Mesothelial cell of epicardium (in vitro differentiated cells): ENCODE measurements around the gene ANKRD30A.

- PRO-cap = no peak
These were observed 25.3 kb downstream of the PARD3 start for GRCh38 chr10:34789777-34790191.

GRCh38 chr10:34813014-34813462 lies 2.1 kb downstream of the PARD3 start:
- PRO-cap = no peak

DNA sequence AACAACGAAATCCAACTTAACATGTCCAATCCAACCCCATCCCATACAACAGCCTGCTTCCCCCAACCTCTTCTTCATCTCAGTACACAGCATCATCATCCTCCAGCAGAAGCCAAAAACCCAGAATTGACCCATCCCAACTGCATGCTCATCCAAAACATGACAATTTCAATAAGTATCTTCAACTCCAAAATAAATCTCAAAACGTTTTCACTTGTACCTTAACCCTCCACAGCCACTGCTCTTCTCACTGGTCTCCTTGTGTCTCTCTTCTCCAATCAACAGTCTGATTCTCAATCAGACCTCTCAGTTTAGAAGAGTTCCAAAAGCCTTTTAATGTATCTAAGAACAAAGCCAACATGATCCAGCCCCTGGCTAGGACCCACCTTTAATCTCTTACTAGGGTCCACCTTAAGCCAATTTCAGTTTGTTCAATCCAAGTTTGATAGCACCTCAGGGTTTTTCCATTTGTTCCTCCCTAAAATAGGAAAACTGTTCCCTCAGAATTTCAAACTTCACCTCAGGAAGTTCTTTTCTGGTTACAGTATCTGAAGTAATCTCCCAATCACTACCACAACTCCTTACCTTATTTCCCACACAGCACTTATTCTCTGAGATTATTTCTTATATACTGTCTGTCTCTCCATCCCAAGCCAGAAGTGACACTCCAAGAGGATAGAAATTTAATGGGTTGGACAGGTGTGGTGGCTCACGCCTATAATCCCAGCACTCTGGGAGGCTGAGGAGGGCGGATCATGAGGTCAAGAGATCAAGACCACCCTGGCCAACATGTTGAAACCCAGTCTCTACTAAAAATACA lies 2.4 kb downstream of the CUL2 start:
- PRO-cap = no peak

- PRO-cap = no peak
These were observed 45.9 kb downstream of the CREM start for GRCh38 chr10:35172525-35173052.

GRCh38 chr10:35195479-35196640 lies 69.2 kb downstream of the CREM start:
- PRO-cap = bidirectional peak, plus-strand start at chr10:35195865, minus-strand start at chr10:35195745; unidirectional peak, minus-strand start at chr10:35196150; unidirectional peak, minus-strand start at chr10:35196214

- PRO-cap = no peak
These were observed 36.0 kb upstream of the CCNY start for GRCh38 chr10:35300266-35300749.

GRCh38 chr10:35315871-35316622 lies 20.3 kb upstream of the CCNY start:
- PRO-cap = no peak

DNA sequence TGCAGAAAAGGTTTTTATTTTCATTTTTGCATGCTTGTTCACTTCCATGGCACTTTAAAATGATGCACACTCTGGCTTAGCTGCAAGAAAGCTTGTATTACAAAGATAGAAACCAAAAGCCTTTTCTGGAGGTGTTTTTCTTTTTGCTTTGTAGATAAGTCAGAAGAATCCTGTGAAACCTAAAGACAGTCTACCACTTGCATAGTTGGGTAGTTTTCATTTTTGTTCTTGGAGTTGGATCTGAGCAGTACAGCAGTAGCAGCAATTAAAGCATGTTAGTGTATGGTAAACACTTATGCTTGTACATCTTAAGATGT lies 19.7 kb downstream of the CCNY start:
- PRO-cap = no peak

GRCh38 chr10:35450097-35450518 lies 113.8 kb downstream of the CCNY start:
- PRO-cap = no peak

- PRO-cap = no peak
These were observed 128.9 kb downstream of the CCNY start for GRCh38 chr10:35465085-35465635.

DNA sequence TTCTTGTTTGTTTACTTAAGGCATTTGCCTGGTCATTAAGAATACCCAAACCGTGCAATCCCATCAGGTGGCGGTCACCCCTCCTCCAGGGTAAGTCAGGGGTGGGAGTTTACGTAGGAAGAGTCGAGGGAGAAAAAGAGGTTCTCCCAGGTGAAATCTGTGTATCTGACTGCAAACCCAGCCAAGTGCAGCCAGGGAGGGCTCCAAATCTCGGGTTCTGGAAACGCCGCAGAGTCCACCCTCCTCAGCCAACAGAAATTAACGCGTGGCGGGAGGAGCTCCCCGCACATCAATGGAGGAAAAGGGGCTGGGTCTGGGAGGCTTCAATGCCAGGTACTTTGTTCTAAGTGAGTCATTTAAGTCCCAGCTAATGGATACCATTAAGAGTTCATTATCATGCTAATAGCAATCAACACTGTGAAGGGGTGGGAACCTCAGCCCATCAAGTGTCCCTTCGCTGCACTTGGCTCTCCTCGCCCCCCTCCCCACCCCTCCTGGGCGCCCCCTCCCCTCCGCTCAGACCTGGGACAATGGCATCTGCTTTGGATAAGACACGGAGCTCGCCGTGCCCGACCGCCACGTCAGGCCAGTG lies 3.2 kb downstream of the FZD8 start:
- PRO-cap = no peak

DNA sequence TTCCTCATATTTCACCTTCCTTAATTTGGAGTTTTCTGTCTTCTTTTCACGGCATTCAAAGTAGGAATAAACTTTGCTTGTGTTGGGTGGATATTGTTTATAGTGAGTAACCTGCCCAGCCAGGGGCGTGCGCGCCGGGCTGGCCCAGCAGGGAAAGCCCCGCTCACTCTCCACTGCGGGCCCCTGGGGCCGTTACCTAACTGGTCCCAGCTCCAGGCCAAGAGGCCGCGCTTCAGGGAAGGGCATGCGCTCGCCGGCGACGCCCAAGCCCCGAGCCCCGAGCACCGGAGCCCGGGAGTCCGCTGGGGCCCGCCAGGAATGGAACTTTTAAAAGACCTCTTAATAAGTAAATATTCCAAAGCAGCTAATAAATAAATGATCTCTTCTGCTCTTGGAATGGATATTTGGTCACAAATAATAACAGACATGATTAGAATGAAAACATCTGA lies 601.2 kb upstream of the ANKRD30A start:
- PRO-cap = no peak

DNA sequence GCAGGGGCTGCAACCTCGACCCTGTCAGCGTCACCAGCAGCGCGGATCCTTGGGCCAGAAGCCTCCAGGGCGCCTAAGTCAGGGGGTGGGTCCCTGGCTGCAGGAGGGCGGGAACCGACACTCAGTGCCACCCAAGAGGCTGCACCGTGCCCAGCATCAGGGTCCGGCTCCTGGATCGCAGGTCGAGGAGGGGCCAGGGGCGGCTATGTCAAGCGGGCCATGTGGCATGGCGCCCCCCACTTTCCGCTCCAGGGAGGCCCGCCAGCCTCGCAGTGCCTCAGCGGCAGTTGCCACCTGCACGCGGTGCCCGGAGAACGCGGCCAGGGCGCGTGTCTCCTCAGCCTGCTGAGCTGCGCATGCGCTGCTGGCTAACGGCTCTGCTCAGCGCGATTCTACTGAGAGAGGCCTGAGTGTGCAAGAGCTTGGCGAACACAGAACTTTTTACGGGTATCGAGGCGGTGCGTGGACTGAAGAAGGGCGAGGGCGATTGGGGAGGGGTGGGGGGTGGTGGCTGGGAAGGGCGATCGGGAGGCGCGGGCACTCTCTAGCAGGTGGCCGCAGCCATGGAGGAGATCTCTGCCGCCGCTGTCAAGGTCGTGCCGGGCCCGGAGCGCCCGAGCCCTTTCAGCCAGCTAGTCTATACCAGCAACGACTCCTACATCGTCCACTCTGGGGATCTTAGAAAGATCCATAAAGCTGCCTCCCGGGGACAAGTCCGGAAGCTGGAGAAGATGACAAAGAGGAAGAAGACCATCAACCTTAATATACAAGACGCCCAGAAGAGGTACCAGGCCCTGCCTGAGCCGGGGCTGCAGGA lies at the start of gene ANKRD30A:
Gene ANKRD30A, plus strand, starts transcription at position 374 of the 817 bp plus-strand sequence.
- PRO-cap = no peak

- PRO-cap = no peak
These were observed 296.7 kb downstream of the ZNF248 start for GRCh38 chr10:37560742-37561029.

GRCh38 chr10:37857877-37858453 lies 555 bp upstream of the ZNF248 start:
- PRO-cap = unidirectional peak, minus-strand start at chr10:37858039

GRCh38 chr10:38106538-38107119 lies 12.5 kb downstream of the ZNF37A start:
- PRO-cap = no peak

DNA sequence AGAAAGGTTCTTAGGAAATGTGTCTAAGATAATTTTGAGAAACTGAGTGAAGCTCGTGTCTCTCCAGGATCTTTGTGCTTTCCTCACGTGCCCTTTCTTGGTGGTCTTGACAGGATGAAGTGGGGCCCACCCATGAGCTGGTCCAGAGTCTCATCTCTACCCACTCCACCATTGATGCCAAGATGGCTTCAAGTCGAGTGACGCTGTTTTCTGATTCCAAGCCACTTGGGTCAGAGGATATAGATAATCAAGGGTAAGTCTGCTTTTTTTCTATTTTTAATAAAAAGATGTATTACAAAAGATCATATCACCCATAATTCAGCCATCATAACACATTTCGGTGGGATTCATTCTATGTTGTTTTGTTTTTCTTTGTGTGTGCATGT lies 11.1 kb downstream of the BMS1 start:
- PRO-cap = no peak

GRCh38 chr10:42998492-42998691 lies 78.5 kb upstream of the RET start:
- PRO-cap = no peak

GRCh38 chr10:43039586-43039985 lies 37.3 kb upstream of the RET start:
- PRO-cap = no peak

- PRO-cap = no peak
These were observed 32.7 kb upstream of the RASGEF1A start for GRCh38 chr10:43299394-43300096.